Metanephros (tissue), 2 donors: ENCODE measurements around the genes ANKRD36, COA5, LIPT1 and TXNDC9.

GRCh38 chr2:97112962-97114093 lies at the start of gene ANKRD36:
Gene ANKRD36, plus strand, starts transcription at chr2:97113153.
- RAMPAGE, long total RNA, result no peak

DNA sequence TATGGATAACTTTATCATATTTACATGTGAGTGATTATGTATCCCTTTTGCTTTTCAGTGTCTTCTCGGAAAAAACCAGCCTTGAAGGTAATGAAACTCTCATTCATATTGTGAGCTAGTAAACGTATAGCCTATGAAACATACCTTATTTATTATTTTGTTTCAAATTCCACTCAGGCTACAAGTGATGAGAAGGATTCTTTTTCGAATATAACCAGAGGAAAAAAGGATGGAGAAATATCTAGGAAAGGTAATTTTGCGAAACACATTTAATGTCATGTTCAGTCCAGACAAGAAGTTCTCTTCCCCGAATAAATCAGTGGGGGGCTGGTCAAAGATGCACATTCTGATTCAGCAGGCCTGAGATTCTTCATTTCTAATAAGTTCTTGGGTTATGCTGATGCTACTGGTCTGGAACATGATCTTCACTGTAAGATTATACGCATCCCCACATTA lies 81.7 kb downstream of the ANKRD36 start:
- RAMPAGE, long total RNA, result no peak

- RAMPAGE, long total RNA, result no peak
Observed at GRCh38 chr2:97541677-97542058, 48.0 kb downstream of the ANKRD36B start.

DNA sequence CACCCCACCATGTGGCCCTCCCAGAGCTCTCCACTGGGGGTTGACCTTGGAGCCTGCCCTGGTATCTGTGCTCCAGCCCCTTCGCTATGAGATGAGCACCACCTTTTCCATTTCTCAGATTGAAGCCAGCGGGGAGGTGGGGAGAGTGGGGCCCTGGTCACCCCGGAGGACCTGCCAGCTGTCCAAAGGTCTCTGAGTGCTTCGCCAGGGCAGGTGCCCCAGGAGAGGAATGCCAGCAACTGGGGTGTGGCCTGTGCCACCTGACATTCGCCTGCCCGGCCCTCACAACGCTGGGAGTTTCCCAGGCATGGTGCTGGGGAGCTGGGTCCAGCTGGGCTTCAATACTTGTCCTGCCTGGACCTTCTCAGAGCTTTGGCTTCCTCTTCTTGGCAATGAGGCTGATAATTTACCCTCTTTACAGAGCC lies 5.9 kb upstream of the ZAP70 start:
- RAMPAGE, long total RNA, result no peak

DNA sequence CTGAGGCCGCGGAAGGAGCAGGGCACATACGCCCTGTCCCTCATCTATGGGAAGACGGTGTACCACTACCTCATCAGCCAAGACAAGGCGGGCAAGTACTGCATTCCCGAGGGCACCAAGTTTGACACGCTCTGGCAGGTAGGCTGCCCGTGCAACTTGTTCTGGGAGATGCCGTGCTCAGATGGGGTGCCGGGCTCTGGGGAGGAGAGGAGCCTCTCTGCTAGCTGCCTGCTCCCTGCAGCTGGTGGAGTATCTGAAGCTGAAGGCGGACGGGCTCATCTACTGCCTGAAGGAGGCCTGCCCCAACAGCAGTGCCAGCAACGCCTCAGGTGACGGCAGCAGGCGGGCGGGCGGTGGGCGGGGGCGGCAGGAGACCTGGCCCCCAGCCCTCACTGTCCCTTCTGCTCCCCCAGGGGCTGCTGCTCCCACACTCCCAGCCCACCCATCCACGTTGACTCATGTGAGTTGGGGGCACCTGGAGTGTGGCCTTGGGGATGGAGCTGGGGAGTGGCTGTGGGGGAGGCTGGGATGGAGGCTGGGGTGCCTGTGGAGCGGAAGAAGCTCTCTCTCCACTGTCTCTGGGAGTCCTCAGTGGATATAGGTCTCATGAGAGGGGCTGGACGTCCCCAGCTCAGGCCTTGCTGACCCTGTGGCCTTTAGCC lies 19.6 kb downstream of the ZAP70 start:
- RAMPAGE, long total RNA, result no peak

DNA sequence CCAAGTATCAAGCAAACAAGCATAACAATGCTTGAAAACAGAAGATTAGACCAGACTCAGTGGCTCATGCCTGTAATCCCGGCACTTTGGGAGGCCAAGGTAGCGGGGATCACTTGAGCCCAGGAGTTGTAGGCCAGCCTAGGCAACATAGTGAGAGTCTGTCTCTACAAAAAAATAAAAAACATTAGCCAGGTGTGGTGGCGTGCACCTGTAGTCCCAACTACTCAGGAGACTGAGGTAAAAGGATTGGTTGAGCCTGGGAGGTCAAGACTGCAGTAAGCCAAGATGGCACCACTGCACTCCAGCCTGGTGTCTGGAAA lies 125.6 kb downstream of the ZAP70 start:
- RAMPAGE, long total RNA, result no peak

DNA sequence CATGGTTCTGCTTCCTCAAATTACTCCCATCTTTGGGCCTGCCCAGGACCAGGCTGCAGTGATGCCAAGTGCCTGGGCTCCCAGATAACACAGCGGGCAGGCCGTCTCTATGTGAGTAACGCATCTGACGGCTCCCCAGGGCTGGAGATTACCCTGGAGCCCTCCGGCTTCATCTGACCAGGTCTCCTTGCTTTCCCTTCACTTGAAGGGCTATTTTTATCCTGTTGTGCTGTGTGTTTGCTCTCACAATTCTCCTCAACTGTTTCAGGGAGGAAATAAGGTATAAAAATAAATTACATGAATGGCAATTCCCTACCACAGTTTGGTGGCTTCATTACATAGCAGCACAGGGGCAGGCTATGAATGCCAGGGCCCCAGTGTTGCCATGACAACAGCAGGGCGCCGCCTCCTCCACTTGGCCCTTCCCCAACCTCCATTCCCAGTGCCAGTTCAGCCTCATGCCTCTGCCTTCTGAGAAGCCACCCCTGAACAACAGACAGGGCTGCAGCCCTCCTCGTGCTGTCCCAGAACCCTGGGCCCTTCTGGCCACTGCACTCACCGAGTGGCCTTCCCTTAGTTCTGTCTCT lies 25.4 kb upstream of the TMEM131 start:
- RAMPAGE, long total RNA, result no peak

GRCh38 chr2:98139729-98139928 lies 52.7 kb downstream of the VWA3B start:
- RAMPAGE, long total RNA, result no peak

DNA sequence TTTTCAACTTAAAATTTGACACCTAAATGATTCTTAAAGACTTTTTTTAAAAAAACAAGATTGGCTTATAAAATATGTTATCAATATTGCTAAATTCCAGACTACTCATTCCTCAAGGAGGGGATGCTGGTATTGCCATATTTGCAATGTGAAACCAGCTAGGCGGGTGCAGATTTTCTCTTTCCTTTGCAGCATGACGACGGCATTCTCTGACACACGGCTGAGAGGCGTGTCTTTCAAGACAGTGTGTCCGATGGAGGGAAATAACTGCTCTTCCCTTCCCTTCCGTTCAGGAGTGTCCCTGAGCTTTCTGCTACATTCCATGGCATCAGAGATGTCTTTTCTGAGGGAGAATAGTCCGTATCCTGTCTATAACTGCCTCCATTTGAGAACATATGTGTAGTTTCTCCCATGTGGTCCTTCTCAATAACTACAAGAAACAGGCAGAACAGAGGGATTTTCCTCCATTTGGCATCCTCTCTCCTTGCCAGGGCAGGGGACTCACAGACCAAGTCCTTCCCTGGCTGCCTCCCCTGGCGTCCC lies 38.1 kb upstream of the CNGA3 start:
- RAMPAGE, long total RNA, result no peak

DNA sequence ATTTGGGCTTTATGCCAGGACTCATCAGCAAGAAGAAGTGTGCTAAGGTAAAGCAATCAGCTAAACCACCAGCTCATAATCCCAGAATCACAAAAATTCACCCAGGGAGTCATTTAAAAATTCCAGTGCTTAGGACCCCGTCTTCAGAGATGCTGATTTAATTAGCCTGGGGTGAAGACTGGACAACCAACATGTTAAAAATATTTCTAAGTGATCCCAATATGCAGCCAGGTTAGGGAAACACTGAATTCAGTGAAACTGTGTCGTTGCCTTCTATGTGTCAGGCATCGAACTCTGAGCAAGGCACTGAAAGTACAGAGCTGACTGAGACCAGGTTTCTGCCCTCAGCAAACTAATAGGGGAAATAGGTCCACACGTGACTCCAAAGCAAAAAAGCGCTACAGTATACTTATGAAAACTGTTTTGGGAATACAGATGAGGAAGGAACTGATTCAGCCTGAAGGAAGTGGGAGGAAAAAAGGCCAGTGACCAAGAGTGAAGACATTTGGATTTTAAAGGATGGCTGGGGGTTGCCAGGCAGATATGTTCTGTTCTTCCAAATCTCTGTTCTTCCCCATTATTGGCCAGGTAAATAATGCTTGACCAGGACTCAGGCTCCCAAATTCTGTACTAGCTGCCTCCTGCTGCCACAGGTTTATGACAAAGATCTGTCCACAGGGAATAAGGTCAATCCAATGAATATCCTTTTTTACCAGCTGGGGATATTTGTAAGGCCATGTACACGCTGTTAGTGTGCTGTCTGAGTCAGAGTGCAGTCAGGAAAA lies 24.7 kb upstream of the INPP4A start:
- RAMPAGE, long total RNA, result no peak

DNA sequence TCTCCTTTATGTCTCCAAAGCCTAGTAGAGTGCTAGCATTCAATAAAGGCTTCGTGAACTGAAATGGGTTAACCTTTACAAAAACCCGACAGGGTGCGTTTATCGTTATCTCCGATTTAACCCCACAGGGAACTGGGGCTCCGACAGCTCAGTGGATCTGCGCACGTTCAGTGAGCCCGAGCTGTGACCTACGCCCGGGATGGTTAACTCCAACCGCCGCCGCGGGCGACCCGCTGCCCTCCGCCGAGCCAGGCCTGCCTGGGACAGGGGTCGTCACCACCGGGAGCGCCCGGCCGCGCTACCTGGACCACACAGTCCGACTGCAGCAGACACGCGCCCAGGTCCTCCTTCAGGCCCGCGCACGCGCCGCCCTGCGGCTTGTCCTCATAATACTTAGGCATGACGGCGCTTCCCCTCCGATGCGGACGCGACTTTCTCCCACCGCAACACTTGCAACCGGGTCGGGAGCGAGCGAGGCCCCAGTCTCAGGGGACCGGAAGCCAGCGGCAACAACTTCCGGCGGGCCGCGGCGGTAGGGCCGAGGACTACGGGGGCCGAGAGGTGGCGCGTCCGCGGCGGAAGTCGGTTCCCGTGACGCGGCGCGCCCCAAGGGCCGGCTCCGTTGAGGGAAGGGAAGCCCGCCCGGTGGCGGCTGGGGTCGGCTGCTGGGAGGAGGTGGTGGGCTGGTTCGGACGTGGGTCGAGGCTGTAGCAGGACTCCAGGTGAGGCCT lies at the start of gene COA5:
Gene COA5 (minus strand): TSS at position 508 of the 731 bp plus-strand sequence.
- RAMPAGE, long total RNA, result start-site peak on the minus strand centred at position 478 of the sequence, 61 bp wide, 3,663 and 164 reads in 2 replicates; start-site peak on the plus strand centred at position 613 of the sequence, 109 bp wide, 894 and 138 reads in 2 replicates

DNA sequence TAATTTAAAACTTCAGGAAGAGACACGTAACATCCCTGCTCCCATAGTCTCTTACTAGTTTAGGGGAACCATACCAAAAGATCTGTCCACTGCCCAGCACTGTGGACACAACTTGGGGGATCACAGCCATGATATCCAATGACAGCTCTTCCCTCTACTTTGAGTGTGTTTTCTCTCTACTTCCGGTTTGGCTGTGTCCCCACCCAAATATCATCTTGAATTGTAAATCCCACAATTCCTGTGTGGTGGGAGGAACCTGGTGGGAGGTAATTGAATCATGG lies 1.5 kb upstream of the MGAT4A start:
- RAMPAGE, long total RNA, result no peak

DNA sequence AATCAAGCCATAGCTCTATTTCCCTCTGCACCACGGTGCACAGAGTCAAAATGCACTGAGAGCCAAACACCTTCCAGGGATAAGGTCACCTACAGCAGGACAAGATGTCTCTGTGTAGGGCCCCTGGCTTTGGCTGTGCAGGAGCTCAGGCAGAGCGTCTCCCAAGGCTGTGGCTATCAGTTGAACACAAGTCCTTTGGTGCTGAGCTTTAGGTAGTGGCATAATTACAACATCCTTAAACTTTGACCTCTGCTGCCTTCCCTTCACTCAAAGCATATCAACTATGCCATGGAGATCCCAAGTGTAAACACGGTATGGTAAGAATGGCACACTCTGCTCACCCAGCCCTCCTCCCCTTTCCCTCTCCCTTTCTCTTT lies 67.6 kb downstream of the CRACDL start:
- RAMPAGE, long total RNA, result no peak

- RAMPAGE, long total RNA, result no peak
Observed at GRCh38 chr2:98898152-98898605, 37.8 kb downstream of the CRACDL start.

DNA sequence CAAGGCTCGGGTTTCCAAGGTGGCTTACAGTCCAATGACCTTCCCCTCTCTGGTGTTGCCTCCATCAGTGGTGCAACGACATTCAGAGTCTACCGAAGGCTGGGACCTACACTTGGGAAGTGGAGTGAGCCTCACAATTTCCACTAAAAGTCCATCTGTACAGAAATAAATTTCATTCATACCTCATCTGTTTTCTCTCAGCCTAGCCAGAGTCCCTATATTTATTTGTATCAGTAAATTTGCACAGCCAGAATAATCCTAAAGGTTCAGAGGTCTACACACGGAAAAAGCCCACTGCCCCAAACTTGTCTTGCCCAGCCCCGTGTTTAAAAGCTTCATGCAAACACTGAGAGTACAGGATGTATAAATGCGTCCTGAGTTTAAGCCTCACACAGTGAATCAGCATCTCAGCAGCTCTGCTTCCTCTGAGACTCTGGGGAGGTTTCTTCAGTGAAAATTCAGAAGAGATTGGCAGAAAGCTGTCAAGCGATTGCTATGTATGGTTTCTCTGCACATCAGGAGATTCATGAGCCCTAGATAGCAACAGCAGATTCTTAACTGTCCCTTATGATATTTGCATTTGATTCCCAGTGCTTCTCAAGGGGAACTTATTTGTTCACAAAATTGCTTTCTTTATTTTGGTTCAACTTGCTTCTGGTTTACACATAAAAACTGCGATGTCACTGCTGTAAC lies 27.2 kb downstream of the CRACDL start:
- RAMPAGE, long total RNA, result no peak

- RAMPAGE, long total RNA, result no peak
Observed at GRCh38 chr2:99108673-99109391, 32.7 kb upstream of the C2orf15 start.

DNA sequence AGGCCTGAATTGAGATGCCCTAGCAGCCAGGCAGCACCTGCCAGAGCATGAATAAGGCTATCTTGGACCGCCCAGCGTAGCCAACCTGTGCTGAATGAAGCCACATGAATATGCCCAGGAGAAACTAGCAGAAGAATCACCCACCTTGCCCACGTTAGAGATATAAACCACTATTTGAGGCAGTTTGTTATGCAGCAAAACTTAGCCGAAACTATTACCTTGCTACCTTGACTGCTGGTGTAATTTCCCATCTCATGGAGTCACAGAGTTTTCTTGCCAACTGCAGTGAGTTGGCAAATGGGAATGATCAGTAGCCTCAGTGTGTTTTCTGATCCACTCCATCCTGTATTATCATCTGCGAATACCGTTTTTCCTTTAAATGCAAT lies 676 bp downstream of the TSGA10 start:
- RAMPAGE, long total RNA, result no peak

DNA sequence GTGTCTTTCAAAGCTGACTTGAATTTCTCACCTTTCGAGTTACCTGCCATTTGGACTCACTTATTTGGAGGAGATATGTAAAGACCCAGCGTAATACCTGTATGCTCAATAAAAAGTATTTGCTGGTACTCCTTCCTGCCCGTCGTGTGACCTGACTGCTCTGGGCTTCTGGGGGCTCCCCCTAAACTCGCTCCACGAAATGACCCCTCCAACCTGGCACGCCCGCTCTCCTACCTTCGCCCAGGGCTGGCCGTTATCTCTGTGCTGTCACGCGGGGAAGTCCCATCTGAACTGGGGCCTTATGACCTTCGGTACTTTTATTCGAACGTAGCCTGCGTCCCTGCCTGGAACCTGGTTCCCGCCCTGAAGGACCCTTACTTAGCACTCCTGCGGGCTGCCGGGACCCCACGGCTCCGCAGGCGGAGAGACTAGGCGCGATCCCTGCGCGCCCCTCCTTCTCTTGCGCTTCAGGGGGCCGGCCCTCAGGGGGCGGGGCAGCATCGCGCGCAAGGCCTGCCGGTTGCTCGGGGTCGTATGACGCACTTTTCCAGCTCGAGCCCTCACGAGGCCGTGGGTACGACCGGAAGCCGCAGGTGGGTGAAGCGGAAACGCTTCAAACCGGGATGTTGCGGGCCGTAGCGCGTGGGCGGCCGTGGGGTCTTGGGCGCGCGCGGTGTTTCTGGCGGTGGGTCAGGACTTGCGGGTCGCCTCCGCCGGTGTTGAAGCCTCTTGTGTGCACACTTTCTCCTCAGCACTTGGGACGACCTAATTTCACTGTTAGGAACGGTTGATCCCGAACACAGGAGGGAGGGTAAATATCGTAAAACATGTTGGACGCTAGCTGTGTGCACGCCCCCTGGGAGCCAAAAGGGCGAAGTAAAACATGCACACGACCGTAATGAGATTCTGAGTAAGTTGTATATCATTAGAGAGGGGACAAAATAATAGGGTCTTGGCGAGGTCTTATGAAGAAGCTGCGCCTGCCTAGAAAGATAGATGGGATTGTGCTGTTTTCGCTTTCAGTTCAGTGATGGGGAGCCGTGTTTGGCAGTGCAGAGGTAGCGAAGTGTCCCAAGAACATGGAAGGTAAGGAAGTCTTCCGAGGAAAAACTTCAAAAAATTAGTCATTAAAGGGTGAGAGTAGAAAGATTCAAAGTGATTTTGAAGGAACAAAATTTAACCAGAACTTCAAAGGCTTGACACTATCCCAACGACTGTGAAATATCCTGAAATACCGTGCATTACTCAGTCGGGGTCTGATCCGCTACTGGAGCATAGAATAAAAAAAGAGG lies at the start of gene LIPT1:
Gene LIPT1 (plus strand): TSS at position 509 of the 1,292 bp plus-strand sequence.
- RAMPAGE, long total RNA, result no peak

DNA sequence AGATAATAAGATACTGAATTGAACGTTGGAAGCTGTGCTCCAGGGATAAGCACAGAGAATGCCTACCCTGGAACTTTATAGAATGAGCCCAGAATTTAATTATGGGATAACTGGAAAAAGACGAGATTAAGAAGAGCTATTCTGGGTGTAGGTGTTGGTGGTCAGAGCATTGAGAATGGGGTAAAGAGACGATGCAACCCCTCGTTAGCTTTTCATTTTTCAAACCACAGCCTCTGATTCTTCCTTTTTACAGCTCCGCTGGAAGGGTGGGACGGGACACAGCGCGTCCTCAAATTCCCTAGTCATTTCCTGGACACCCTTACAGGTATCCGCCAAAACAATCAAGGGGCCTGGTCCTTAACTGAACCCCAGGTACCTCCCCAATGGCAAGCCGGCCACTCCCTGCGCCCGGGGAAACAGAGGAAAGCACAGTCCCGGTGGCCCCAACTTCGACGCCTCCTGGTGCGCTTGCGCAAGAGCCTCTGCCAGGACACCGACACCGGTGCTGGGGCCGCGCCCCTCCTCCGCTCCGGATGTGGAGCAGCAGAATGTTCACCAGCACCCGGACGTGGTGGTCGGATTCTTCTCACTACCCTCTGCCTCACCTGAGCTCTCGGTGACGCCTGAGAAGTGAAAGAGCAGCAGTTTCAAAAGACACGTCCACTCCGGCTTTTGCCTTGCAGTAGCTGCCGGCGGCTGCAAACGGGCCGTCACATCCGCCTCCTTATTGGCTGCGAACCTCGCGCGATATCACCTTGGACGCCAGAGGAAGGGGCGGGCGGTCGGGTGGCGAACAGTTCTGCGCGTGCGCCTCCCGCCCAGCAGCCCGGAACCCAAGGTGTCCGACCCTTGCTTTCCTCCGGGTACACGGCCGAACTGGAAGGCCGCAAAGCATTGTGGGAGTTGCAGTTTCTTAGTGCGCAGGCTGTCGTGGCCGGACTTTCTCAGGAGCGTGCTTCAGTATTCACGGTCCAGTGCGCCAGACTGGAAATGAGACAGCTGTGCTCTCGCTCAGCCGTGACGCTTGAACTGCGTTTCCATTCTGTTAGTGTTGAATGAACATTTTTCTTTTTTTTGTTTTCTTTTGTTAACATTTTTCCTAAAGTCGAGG lies at the start of gene TXNDC9:
Gene TXNDC9 (minus strand): TSS at position 700 of the 1,111 bp plus-strand sequence.
- RAMPAGE, long total RNA, result no peak

GRCh38 chr2:99480448-99480740 lies 9.4 kb downstream of the REV1 start:
- RAMPAGE, long total RNA, result no peak